Cardiac muscle cell (in vitro differentiated cells and primary cell): Measurements from ENCODE around the genes OR10A7, OR10P1 and ITGA7.

DNA sequence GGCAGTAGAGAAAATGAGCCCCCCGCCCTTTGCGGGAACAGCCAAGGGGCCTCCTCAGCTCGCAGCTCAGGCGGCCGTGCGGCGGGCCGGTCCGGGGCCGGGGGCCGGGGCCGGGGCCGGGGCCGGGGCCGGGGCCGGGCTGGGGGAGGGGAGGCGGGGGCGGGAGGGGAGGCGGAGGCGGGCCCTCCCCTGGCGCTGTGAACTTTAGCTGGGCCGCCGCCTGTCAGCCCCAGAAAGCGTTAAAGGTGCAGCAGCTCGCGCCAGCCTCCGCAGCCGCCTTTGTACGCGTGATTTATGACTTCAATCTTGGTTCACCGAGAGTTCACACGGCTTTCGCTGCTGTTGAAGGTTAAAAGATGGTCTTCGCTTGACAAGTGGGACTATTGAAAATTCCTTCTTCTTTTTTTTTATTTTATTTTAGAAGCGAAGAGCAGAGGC, 28.9 kb downstream of the HOXC4 start:
- RAMPAGE, long total RNA, result no peak
- RRBS, result no CpG with 5 or more reads among the region's 35 CpGs

DNA sequence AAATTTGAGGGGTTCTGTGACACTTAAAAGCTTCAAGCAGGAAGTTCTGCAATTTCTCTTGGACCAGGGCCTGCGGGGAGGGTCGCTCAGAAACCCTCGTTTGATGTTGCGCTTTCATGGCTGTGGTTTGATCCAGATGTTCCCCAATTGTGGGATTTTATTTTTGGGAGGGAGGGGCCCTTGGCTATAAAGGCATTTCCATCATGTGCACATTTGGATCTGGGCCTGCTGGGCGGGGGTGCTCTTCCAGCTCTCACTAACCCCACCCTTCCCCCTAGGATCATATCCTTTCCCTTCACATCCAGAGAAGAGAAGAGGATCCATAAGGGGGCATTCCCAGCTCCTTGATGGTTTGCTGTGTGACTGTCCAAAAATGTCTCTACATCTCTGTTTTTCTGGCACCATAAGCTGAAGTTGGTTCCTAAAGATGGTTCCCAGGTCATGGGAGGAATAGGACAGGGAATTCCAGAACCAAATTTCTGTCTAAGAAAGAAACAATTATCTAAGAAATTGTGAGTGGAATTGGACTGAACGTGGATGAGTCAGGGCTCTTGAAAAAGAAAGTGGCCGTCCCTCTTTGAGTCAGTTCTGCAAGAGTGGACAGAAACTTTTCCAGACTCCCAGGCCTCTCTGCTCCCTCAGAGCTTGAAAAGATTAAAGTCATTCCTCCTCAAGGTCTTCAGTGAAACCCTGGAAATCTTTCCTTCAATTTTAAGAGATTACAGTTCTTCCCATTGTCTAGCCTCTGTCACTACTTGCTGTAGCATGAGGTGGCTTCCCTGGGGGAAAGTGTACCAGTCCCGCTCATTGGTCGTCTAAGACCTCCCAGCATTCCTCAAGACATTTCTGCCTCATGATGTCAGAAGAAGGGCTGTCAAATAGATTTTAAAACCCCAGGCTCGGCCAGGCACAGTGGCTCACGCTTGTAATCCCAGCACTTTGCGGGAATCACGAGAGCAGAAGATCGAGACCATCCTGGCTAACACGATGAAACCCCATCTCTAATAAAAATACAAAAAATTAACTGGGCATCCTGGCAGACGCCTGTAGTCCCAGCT, 47.0 kb downstream of the SMUG1 start:
- RAMPAGE, long total RNA, result no peak
- RRBS, result no CpG with 5 or more reads among the region's 16 CpGs

DNA sequence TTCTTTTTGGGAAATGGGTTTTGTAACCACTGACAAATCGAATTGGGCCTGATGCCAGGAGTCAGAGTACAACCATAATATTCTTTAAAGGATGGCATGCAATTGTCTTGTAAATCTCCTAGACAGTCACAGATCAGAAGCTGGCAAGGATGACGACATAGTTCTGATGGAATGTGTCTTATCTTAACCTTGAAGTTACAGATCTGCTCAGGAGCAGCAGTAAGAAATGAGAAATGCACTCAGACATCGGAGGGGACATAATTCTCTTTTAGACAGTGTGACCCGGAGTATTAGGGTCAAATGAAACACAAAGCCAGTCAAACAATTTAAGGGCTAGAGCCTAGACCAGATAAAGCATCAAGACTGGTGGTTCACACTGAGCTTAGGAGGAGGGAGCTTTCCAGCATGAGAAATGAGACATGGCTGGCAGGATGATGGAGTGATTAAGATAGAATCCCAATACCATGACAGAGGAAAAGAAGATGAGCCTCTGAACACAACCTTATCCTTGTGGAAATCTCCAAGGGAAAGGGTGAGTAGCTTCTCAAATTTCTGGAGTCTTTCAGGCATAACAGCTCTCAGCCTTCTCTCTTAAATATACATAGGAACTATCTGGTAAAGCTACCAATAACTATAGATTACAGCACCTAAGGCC, 17.4 kb downstream of the CBX5 start:
- RAMPAGE, long total RNA, result no peak
- RRBS, result no CpG with 5 or more reads among the region's 4 CpGs

- RAMPAGE, long total RNA, result no peak
- RRBS, result no CpG with 5 or more reads among the region's 11 CpGs
These were observed 202 bp upstream of the HNRNPA1 start for GRCh38 chr12:54280398-54280649.

- RAMPAGE, long total RNA, result no peak
- RRBS, result no CpG with 5 or more reads among the region's 25 CpGs
These were observed 12.3 kb downstream of the GPR84 start for GRCh38 chr12:54351752-54352670.

DNA sequence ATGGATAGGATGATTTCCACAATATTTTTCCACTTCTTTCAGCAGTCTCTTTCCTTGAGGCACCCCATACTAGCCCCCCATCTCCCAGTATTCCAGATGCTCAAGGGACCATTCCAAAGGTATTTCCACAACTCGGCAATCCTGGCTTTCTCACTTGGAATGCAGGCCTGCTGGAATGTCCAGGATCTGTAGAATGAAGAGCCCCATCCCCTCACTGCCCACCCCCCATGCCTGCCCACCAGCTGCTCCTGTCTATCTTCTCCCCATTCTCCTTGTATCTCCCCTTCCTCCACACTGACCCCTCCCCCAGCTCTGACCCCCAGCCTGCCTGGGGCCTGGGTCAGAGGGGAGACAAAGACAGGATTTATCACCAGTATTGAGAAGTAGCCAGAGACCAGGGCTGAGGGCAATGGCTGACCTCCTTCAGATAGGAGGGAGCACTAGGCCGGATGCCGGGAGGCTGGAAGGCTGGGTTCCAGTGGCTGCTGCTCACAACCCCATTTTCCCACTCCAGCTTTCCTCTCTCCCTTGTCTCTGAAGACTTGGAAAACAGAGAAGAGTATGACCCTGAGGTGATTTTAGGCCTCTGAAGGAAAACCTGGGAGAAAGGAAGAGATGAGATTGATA, 8.8 kb downstream of the GPR84 start:
- RAMPAGE, long total RNA, result no peak
- RRBS, result no CpG with 5 or more reads among the region's 3 CpGs

GRCh38 chr12:54358672-54359288, 5.5 kb downstream of the GPR84 start:
- RAMPAGE, long total RNA, result start-site peak on the minus strand at chr12:54359135-54359196, 14 and 5 reads in 2 replicates
- RRBS, result no CpG with 5 or more reads among the region's 18 CpGs

DNA sequence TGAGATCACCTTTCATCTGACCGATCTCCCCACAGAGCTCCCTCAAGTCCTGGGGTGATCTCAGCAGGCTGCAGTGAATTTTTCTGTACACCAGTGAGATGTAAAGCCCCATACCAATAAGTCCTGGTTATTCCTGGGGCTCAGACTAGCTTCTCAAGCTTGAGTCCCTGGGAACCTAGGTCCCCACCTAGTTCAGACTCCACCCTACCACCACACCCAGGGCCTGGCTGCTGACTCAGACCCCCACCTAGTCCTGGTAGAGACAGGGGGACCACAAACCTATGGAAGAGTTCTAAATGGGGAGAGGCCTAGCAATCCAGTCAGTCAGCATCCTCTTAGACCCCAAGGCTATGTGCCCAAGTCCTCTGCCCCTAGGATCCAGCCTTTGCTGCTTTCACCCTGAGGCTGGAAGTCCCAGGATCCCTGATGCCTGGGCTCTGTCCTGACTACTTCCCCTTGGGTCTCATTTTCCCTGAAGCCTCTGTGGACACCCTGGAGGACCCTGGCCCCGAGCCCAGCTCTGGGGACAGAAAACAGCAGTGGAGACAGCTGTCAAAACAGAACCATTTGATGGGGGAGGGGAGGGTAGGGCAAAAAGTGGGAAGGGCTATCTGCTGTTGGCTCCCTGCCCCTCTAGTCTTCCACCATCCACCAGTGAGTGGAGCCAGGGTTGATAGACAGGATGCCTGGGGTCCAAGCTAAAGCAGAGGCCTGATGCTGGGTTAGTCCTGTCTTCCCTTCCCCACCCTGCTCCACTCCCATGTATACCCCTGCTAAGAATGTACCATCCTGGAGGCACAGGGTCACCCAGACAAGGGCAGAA, 10.1 kb upstream of the GPR84 start:
- RAMPAGE, long total RNA, result no peak
- RRBS, result no CpG with 5 or more reads among the region's 2 CpGs

- RAMPAGE, long total RNA, result no peak
- RRBS, result no CpG with 5 or more reads among the region's 10 CpGs
These were observed 4.6 kb upstream of the ZNF385A start for GRCh38 chr12:54388731-54390032.

DNA sequence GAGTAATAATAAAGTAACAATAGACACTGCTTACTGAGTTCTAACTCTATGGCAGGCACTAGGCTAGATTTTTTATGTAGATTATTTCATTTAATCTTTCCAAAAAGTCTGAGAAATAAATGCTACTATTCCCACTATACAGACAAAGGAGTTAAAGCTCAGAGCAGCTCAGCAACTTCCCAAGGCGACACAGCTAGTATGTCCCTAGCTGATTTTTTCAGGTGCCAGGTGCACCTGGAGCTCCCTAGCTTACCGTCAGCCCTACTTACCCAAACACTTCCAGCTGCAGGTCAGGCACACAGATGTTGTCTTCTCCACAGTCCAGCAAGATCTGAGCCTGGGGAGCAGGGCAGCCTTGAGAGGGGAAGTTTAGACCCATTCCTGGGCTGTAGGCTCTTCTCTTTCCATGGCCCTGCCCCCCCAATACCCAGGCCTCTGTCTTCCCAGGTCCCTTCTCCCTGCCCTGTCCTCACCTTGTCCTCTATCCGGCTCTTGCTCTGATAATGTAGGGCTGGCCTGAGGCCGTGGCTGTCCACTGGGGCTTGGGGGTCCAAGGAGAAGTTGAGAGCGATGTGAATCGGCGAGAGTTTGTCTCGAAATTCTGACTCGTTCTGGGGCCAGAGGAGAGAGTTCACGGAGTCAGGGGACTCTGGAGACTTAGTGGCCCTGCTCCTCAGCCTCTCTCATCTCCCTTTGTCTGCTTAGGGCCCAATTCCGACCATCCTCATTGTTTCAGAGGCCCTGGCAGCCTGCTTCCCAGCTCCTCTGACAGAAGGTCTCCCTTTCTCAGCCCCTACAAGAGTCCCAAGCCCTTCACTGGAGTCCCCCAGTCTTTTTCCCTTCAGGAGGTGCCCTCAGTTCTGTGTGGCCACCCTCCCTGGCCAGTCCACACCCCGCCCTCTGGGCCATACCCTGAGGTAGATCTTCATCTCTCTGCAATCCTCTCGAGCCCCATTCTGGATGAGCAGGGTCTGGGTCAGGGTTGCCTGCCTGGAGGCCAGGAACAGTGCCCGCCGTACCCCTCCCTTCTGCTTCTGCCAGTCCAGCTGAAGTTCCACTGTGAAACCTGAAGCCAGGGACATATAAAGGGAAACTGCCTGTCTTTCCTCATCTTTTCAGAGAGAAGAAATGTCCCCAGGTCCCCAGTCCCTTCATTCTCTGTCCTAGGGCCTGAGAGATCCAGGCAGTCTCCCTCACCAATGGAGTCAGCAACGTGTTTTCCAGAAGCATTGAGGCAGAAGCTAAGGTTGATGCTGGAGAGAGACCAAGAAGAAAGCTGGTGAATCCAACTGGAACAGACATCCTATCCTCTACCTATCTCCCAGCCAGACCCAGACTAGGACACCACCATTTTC, 15.9 kb downstream of the ITGA5 start:
- RAMPAGE, long total RNA, result no peak
- RRBS, result no CpG with 5 or more reads among the region's 16 CpGs

- RAMPAGE, long total RNA, result no peak
- RRBS, result no CpG with 5 or more reads among the region's 3 CpGs
These were observed 6.3 kb downstream of the ITGA5 start for GRCh38 chr12:54412766-54413092.

- RAMPAGE, long total RNA, result no peak
- RRBS, result 79% methylated on average over 3 of the region's 6 CpGs
These were observed 5.0 kb downstream of the ITGA5 start for GRCh38 chr12:54414017-54414484.

DNA sequence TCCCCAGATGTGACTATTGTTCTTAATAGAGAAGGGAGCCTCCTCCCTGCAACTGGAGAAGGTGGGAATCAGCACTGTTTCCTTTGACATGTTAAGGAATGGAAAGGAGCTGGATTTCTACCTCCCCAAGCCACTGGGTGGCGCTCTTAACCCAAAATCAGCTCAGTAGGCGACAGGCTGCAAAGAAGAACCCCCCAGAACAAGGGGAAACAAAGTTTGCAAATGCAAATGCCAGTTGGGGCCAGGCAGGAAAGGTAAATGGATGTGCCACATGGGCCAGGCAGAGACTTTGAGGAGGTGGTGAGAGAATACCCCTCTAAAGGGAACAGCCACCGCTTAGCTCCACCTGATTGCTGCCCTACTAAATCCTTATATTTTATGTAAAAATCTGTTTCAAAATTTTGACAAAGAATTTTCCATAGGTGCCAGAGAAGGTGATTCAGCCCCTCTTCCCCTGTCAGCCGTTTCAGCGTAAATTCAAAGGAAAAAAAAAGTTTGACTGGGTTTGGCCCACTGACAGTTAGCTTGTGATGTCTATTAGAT, 22.2 kb upstream of the PDE1B start:
- RAMPAGE, long total RNA, result no peak
- RRBS, result no CpG with 5 or more reads among the region's 5 CpGs

DNA sequence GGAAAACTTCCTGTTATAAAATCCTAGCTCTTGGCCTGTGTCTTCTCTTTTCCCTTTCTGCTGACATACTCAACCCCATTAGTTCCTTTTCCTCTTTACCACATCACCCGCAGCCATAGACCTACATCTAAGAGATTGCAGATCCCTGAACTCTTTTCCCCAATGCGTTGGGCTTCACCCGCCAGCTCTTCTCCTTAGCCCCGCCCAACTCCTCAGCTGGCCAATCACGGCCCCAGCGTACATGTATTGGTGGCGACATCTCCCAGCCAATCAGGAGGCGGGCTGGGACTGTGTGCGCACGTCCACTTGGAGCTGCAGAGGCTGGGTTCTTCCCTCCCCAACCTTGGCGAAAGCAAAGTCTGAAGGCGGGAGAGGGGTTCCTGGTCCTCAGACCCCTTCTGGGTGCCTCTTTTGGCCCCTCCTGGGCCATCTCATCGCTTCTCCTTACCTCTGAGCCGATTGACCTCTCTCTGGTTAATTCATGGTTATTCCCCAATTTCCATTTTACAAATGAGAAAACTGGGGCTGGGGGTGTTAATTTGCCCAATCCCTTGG, 11.0 kb downstream of the PDE1B start:
- RAMPAGE, long total RNA, result no peak
- RRBS, result no CpG with 5 or more reads among the region's 14 CpGs

GRCh38 chr12:54611858-54612309, 22.8 kb downstream of the LACRT start:
- RAMPAGE, long total RNA, result no peak
- RRBS, result no CpG with 5 or more reads among the region's 1 CpG

- RAMPAGE, long total RNA, result no peak
- RRBS, result no CpG with 5 or more reads among the region's 2 CpGs
These were observed at the start of gene OR10A7 for GRCh38 chr12:55220778-55221263. Gene OR10A7 (plus strand): TSS chr12:55221025.

- RAMPAGE, long total RNA, result no peak
These were observed at the start of gene OR10P1 for GRCh38 chr12:55636741-55637045. Gene OR10P1 (plus strand): TSS chr12:55636892.

DNA sequence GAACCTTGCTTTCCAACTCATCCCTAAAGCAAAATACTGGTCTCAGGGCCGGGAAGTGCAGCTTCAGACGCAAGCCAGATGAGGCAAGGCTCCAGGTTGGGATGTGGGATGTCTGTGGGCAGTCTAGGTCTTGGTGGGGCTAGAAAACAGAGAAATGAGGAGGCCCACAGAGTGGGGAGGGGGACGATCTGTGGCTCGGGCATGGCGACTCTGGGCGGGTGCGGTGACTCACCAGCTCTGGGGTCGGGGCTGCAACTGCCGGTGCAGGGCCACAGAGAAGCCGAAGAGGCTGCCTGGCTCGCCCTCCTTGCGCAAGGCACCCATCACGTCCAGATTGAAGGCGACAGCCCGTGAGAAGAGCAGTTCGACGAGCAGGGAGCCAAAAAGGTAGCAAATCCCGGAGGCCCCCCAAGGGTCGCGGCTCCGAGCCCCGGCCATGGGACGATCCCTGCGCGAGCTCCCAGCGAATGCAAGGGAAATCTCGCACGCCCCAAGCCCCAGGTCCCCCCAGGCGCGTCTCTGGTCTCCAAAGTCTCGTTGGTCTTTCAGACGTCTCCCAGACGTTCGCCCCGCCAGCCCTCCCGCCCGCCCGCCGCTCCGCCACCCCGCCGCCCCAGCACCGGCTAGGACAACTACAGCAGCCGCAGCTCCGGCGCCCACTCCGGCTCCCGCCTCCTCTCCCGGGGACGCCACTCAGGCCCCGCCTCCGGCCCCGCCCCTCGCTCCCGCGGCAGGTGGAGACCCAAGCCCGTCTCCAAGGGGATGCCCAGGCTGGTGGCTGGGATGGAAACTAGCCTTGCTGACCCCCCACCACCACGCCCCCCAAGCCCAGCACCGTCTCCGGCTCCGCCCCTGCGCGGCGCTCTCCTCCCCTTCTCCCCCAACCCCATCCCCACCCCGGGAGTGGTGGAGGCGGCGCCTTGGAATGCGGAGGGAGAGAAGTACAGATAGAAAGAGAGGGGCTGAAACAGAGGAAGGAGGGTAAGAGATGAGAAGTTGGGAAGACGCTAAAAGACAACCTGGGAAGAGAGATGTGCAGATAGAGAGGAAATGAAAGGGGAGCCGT, at the start of gene ITGA7:
TSS of gene ITGA7 (minus strand) at position 660 of the 1,066 bp plus-strand sequence.
- RAMPAGE, long total RNA, result no peak
- RRBS, result 11% methylated on average over 1 of the region's 70 CpGs

- RAMPAGE, long total RNA, result no peak
- RRBS, result no CpG with 5 or more reads among the region's 1 CpG
These were observed 2.3 kb upstream of the BLOC1S1 start for GRCh38 chr12:55713610-55713916.

GRCh38 chr12:55717283-55718522, 1.9 kb downstream of the BLOC1S1 start:
- RAMPAGE, long total RNA, result no peak
- RRBS, result 6% methylated on average over 2 of the region's 8 CpGs